ENCODE measurements around a stretch of chr7.

DNA sequence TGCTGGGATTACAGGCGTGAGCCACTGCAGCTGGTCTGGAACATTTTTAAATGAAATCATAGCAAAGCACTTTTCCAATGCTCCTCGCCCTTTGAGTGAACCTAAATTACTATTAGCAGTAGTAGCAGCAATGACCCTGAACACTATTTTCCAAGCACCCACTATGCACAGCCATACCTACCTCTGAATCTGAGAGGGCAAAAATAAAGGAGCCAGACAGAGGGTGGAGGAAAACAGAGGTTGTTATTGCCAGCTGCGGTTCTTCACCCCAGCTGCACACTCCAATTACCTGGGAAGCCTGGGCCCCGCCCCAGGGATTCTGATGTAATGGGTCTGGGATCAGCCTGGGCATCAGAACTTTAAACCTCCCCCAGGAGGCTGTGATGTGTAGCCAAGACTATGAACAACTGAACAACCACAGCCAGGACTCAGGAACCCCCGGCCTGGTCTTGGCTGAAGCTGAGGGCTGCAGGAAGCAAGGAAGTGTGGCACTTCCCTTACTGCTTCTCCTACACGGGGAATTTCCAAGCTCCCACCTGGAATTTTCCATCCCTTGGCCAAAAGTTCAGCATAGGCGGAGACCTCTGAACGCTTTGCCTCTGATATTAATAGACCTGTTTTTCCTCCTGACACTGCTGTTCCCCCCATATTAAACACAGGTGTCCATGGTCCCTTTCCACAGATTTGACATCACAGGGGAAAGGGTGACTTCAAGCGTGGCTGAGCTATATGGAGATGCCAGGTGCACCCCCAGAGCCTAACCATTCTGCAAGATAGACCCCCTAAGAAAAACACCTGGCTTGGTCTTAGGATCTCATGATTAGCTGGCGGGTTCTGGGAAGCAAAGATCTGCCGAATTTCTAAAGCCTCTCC is 89.2 kb downstream of the HIP1 start:
- PRO-cap, result no peak

GRCh38 chr7:75662759-75663498 is 75.8 kb downstream of the HIP1 start:
- PRO-cap, result no peak

GRCh38 chr7:75671295-75671767 is 67.4 kb downstream of the HIP1 start:
- PRO-cap, result no peak

DNA sequence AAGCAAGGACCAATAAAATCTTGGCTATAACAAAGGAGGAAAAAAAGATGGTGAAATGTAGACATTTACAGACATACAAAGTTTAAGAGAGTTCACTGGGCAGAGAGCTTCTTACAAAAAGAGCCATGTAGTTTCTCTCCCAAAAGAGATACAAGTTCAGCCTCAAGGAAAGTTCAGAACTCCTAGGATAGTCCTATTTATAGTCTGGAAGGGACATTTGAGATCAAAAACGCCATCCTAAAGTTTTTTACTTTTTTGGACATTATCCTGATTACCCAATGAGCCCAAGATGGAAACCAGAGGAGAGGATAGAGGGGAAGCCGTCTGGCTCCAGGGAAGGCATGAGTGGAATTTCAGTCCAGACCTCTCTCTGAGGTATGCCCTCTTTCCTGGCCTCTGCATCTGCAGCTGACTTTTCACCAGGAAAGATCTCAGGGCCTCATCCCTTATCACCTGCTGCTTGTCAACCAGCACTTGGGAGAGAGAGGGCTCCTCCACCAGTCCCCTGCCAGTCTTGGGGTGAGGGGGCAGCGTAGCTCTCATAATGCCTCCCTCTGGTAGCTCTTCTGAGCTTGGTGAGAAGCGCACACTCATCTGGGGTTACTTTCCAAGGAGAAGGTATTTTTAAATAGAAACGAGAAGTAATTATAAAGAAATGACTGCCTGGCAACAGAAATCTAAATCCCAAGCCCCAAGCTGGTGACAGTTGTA is 27.2 kb downstream of the HIP1 start:
- PRO-cap, result no peak

GRCh38 chr7:75712082-75712676 is 26.6 kb downstream of the HIP1 start:
- PRO-cap, result no peak

GRCh38 chr7:75738525-75738790 is 283 bp downstream of the HIP1 start:
- PRO-cap, result no peak

- PRO-cap, result no peak
Observed at GRCh38 chr7:75891792-75892133, 12.9 kb downstream of the RHBDD2 start.

DNA sequence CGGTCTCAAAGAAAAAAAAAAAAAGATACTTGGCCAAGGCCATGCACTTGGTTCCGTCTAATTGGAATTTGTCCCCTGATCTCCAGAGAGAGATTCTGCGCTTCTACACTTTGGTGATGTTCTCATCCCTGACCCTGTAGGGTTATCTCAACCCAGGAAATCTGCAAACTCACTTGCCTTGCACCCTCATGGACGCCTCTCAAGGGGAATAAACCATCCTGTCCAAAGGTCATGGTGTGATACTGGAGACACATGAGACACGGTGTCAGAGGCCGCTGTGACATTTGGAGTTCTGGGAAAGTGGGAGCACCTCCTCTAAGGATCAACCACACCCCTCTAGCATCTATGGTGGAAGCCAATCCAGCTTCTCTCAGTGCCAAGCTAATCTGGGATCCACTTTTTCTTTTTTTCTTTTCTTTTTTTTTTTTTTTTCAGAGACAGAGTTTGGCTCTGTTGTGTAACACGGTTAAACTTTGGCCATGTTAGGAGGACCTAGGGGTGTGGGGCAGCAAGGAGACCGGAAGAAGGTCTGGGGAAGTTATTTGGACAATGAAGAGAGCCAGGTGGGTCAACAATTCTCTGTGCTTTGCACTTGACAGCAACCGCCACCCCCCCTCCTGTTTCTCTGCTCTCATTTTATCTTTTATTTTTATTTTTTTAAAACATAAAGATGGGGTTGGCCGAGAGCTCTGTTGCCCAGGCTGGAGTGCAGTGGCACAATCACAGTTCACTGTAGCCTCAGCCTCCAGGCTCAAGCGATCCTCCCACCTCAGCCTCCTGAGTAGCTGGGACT is 7.7 kb upstream of the POR start:
- PRO-cap, result no peak

DNA sequence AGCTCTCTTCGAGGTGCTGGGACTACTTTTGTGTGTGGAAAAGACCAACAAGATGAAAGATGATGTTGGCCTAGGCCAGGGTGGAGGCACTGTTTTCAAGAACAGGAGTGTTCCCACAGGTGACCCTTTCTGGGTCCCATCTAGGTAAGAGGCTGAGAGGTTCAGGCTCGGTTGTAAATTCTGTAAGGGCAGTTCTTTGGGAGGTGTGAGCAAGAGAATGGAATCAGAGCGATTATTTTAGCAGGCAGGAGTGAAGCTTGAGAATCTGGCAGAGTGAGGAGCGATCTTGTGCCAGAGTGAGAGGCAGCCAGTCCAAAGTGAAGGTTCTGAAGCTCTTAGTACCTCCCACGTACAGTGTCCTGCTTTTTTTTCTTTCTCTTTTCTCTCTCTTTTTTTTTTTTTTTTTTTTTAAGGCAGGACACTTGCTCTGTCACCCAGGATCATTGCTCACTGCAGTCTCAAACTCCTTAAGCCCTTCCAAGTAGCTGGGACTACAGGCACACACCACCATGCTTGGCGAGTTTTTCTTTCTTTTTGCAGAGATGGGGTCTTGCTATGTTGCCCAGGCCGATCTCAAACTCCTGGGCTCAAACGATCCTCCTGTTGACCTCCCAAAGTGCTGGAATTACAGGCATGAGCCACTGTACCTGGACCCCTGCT is 10.8 kb downstream of the POR start:
- PRO-cap, result no peak

DNA sequence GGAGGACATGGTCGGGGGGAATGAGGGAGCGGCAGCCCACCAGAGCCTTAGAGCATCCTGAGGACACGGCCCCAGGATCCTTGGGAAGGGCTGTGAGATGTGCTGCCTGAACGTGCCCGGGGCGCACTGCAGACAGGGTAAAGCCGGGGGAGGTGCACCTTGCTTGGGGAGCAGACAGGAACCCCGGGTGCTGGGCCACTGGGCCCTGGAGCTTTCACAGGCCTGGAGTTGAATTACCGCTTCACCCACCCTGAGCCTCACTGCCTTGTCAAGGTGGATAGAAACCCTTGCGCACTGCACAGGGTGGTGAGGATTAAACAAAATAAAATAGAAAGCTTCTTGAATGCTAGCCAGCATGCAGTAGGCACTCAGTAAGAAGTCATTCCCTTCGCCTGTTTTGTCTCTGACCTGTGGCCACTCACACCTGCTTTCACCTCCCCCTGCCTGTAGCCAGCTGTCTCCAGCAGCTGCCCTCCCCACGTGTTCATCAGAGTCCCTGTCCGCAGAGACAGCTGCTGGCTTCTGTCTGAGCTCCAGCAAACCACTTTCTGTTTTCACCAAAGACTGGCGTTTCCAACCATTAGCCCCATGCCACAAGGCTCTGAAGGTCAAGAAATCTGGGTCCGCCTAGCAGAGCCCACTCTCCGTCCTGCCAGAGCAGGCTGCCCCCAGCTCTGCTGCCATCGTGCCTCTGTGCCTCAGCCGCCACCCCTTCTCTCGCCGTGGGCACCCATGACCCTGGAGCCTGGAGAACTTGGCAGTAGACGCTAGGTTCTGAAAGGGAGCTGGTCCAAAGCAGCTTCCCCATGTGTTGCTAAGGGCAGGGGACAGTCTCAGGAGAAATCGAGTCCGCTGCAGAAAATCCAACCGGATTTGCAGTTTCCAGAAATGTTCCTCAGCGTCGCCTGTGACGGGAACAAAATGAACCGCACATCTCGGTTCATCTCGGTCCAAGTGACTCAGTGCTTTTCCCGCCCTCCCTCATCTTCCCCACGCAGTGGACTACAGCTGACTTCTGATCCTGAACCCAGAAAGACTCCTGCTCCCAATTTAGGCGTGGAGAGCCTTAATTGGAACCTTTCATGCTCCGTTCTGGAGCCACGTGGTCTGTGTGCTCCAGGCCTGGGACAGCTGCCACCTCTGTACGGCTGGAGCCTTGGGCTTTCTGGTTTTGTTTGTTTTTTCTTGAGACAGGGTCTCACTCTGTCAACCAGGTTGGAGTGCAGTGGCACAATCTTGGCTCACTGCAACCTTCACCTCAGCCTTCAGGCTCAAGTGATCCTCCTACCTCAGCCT is 28.1 kb downstream of the TMEM120A start:
- PRO-cap, result no peak

GRCh38 chr7:75967483-75968087 is 26.8 kb downstream of the TMEM120A start:
- PRO-cap, result no peak

DNA sequence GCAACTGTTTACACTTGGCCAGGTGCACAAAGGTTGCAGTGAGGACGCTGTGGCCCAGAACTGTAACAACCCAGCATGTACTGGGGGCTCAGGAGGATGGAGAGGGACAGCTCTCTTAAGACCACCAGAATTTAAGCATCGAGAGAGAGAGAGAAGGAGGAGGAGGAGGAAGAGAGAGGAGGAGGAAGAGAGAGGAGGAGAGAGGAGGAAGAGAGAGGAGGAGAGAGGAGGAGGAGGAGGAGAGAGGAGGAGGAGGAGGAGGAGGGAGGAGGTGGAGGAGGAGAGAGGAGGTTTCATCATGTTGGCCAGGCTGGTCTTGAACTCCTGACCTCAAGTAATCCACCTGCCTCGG is 11.2 kb upstream of the TMEM120A start:
- PRO-cap, result no peak

- PRO-cap, result no peak
Observed at GRCh38 chr7:76071259-76071819, 23.4 kb downstream of the MDH2 start.

DNA sequence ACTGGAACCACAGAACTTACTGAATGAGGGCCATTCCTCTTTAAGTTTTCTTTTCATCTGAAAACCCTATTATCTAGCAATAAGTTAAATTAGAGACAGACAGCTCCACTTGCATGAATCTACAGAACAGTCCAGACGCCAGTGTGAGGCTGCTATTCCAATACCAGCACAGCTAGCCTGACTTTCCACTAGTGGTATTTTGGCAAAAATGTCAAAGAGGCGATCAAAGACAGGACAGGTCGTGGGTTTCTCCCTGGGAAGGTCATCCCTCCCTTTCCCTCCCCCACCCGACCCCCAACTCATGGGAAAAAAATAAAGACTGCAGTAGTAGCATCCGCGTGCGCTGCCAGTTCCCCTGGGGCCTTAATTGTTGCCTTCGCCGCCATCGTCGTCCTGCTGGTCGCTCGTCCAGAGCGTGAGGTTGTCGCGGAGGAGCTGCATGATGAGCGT is 26.8 kb downstream of the HSPB1 start:
- PRO-cap, result no peak

DNA sequence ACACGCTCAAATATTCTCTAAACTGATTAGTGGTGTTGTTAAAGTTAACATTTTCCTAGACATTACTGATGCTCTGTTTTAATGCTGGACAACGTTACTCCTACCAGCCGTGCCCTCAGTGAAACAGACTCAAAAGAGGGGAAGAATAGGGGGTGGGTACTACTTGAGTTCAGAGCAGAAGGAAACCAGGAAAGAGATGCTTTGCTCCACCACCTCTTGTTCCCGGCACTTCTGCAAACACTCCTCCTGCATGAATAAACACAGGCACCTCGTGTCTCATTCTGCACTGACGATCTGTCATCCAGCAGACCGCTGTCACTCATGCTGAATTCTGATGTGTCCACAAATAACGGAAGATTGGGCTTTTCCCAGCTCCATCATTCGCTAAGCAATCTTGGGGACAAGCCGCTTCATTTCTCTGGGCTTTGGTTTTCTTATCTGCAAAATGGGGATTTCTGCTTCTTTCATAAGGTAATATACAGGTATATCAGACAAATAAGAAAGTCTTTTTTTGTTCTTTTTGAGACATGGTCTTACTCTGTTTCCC is 26.7 kb downstream of the YWHAG start:
- PRO-cap, result no peak

GRCh38 chr7:76358388-76358573 is 510 bp downstream of the YWHAG start:
- PRO-cap, result no peak

DNA sequence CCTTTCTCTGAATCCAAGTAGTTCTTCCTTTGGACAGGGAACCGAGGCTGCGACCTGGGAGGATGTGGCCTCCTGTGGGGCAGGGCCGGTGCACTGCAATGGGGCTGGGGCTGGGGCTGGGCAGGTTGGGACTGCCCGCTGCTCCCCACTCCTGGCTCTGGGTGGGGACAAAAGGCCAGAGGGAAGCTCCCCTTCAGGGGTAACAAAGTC is 853 bp downstream of the UPK3B start:
- PRO-cap, result no peak

DNA sequence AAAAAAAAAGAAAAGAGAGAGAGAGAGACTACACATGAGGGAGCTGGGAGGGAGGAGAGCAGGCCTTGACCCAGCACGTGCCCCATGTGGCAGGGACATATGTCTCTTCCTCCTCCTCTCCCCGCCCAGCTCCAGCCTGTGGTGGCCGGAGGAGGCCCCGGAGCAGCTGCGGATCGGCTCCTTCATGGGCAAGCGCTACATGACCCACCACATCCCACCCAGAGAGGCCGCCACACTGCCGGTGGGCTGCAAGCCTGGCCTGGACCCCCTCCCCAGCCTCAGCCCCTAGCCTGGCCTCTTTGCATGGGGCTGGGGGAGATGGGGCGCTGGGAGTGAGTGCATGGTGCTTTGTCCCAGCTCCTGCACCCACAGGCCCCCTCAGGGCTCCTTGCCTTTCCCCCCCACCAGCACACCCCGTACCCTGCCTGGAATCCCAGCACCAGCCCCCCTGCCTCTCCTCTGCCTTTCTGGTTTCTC is 4.6 kb downstream of the UPK3B start:
- PRO-cap, result no peak

GRCh38 chr7:76579472-76580381 is 36.6 kb upstream of the SPDYE16 start:
- PRO-cap, result no peak

GRCh38 chr7:76980405-76980944 is 51.7 kb downstream of the SPDYE17 start:
- PRO-cap, result no peak